Non-pigmented ciliary epithelial cell (primary cell): Measurements from ENCODE around the genes NPHP1 and POLR1B.

DNA sequence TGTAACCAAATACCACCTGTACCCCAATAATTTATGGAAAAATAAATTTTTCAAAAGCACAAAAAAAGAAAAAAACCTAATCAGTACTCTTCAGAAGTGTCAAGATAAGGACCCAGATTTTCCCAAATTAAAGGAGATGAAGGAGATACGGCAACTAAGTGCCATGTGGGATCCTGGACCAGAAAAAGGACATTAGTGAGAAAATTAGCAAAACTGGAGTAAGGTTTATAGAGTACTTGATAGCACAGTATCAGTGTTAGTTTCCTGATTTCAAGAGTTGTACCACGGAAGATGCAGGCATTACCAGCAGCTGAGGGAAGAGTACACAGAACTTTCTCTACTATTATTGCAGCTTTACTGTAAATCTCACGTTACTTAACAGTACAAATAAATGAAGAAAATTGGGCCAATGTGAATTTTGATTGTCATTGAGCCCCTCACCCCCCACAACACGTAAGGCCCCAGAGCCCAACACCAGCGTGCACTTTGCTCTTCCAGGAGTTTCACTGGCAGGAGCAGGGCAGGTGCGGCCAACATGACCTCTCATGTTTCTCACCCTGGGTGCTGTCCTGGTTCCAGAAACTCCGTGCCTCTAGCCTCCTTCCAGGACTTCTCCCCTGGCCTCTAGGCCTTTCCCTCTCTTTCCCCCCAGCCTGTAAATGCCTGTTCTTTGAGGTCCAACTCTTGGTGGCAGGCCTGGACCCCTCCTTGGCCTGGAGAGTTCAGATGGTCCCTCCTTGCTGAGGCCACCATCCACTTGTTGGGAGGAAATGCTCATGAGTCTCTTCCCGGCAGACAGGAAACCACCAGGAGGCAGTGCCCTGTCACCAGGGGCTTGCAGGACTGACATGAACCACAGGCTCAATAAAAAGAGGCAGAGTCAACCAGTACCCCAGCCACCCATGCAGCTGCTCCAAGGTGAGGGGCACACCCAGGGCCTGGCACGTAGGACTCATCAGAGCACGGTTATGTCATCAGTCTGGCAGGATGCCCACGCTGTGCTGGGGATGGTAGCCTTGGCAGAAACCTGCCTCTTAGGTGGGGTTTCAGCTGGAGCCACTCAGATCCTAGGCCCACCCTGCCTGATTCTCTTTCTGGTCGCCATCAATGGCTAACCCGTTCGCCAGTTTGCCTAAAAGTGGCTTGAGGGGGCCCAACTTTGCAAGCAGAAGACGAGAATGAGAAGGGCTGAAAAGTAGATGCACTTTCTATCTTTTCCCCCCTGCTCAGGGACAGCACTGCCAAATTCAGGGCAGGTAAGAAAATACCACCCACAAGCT lies 1.6 kb downstream of the MALL start:
- RRBS: no CpG with 5 or more reads among the region's 15 CpGs

- RRBS: no CpG with 5 or more reads among the region's 2 CpGs
These were observed 40.8 kb upstream of the MALL start for GRCh38 chr2:110156408-110156840.

DNA sequence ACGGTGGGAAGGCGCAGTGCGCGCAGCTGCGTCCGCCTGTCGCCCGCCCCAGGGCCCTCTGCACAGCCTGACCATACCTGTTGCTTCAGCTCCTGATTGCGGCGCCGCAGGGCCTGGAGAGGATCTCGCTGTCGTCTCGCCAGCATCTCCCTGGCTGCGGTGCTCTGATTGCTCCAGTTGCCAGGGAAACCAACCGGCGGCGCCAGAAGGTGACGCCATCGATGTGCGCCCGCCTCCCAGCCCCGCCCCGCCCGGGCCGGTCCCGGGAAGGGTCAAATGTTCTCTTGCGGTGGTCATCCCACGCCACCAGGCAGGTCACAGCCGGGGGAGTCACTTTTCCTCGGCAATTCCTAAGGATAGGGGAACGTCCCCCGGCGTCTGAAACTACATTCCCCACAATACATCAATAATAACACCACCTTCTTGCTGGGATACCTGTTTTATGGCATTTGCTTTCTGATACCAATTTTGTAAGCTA lies at the start of gene NPHP1:
Gene NPHP1 (minus strand): TSS at position 191 of the 478 bp plus-strand sequence.
- RRBS: 2% methylated on average over 14 of the region's 34 CpGs

GRCh38 chr2:110219334-110219828 lies 7.0 kb upstream of the MTLN start:
- RRBS: no CpG with 5 or more reads among the region's 1 CpG

DNA sequence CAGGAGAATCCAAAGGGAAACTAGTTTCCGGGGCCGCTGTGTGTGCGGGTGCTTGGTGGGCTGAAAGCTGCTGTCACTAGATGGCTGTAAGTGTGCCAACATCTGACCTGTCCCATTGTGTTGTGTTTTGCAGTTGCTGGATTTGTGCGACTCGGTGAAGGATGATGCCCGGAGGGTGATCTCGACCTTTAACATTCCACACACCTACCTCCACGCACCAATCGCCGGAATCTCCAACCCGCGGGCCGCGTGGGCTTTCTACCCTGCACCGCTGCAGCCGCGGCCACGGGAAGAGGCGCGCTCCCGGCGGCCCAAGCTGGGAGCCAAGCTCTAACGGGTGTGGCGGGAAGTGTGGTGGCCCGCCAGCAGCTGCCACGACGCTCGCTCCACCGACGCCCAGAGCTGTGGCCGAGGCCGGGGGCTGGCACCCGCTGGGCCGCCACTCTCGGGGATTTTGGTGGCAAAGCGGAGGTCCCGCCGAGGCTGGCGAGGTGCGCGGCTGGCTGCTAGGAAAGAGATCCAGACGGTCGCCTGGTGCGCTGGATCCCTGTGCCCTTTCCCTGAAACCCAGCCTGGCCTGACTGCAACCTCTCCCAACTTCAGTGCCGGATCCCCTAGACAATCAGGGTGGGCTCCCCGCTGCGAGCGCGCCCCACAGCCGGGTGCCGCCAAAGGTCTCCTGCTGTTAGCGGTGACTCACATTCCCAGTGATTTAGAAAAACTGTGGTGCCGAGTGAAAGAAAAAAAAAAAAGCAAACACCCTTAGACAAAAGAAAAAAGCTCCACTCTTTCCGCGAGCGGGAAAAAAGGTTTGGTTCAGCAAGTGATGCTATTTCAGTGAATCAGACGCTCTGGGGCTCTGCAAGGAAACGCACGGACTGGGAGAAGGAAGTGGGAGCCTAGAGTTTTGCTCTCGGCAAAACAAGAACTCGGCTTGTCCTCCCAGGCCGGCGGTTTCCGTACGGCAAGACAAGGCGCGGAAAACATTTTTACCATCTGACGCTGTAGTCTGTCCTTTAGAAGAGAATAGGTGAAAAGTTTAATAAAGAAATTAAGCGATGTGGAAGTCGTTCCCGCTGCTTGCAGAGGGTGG lies 2.9 kb upstream of the BCL2L11 start:
- RRBS: 1% methylated on average over 27 of the region's 71 CpGs

DNA sequence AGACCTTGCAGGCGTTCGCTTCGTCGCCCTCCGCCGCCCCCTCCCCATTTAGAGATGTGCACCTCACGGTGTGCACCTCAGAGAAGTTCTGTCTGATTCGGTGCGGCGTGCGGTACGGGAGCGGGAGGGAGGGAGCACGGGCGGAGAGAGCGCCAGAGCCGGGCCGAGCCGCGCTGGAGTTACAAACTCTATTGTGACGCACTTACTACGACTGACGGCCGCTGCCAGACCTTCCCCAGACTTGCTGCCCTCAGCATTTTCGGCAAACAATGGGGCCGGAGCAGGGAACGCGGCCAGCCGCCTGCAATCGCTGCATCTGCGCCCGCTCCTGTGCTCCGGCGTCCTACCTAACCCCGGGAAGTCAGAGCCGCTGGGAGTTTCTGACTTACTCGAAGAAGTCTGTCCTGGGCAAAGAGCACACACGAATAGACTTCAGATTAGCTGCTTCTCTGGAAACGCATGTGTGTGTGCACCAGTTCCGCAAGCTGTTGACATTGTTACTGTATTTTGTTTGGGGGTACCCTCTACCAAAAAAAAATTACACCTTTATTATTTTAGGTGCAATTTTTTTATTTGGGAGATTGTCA lies 2.4 kb downstream of the BCL2L11 start:
- RRBS: 6% methylated on average over 12 of the region's 40 CpGs

- RRBS: no CpG with 5 or more reads among the region's 3 CpGs
These were observed 58.2 kb downstream of the BCL2L11 start for GRCh38 chr2:111178952-111179347.

DNA sequence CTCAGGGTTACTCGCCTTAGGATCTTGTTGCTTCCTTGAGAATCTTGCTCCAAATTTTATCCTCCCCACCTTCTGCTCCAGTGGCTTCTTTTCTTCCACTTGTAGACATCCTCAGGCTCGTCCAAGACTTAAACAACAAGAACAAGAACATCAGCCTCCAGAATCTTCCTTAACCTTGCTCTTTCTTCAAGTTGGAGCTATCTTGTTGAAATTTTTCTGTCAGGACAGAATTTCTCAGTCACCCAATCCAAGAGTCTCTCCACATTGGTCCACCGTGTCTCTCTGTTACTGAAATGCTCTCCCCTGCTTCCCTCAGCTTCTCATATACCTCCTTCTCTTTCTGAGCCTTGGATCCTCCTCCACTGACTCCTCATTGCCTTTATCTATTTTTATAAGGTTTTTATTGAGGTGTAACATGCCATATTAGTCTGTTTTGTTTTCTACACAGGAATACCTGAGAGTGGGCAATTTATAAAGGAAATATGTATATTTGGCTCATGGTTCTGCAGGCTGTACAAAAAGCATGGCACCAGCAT lies 113.0 kb downstream of the BCL2L11 start:
- RRBS: no CpG with 5 or more reads among the region's 3 CpGs

- RRBS: no CpG with 5 or more reads among the region's 10 CpGs
These were observed 359.5 kb downstream of the BCL2L11 start for GRCh38 chr2:111480056-111480825.

GRCh38 chr2:111633845-111634530 lies 250.0 kb downstream of the ANAPC1 start:
- RRBS: no CpG with 5 or more reads among the region's 3 CpGs

DNA sequence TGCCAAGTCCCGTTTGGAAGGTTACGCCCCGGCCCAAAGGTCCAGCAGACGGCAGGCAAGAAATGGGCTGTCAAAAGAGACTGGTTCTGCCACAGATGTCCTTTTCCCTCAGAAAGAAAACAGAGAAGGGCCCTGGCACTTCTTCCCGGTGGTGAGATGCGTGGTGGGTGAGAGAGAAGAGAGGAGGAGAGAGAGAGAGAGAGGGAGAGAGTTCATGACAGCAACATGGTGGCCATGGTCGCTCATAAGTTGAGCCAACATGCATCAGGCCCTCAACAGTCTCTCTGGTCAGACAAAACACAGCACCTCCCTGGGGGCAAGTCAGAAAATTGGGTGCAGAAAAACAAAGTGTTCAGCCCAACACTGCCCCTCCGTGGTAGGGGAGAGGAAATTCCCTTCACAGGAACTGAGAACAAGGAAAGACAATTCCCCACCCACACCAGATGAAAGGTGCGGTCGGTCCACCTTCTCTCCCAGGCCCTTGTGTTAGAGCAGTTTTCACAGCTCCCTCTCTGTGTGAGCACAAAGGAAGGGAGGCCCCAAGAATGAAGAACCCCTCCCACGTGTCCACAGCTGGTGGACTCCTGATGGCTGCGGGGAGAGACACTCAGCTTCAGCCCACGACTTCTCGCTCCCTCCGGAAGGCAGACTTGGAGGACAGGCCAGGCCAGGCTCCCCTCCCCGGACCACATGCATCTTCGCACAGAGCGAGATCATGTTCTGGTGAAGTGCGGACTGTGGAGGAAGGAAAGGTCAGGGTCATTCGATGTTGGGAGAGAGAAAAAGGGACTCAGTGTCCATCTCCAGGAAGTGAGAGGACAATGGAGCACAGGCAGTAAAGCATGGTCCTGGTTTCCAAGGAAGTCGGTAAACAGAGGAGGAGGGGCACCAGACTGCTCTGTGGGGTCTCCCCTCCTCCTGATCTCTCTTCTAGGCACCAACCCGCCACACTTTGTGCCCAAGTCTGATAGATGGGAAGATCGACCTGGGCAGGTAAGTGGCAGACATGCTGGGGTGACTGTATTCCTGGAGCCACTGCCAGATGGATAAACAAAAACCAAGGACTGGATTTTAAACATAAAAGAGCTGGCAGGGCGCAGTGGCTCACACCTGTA lies 181.7 kb downstream of the ANAPC1 start:
- RRBS: 76% methylated on average over 2 of the region's 24 CpGs

GRCh38 chr2:111705549-111706401 lies 178.2 kb downstream of the ANAPC1 start:
- RRBS: no CpG with 5 or more reads among the region's 9 CpGs

DNA sequence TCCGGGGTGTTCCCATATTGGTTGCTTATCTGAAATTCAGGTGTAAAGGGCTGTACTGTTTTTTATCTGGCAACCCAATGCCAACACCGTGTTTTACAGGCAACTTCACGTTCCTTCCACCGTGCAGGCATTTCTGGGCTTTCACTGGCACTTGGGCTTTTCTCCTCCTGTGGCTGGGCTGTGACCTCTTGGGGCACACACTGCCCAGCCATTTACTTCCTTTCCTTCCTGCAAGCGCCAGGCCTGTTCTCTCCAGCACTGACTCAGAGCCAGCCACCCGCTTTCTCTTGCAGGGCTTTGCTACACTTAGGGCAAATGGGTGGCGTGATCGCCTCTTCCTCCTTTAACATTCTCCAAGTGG lies 21.7 kb downstream of the MERTK start:
- RRBS: no CpG with 5 or more reads among the region's 8 CpGs

DNA sequence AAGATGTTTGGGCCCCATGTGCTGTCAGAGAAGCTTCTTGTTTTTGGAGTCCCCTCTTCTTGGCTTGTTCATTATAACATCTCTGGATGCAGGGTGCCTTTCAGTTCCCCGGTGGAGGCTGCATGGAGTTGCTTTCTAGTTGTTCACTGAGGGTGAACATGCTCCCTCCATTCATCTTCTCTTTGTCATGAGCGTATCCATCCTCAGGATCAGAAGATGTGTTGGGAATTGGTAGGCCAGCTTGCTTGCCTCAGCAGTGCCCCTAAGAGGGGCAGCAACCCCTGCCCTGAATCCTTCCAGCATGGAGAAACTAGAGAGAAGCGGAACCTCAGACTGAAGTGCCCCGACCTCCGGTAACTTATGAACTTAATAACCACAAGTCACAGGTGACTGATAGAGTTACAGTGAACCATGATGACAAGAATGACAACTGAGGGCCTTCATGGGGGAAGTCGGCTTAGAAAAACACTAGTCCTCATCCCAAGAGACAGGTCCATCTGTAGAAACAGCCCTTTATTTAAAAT lies 42.6 kb upstream of the TMEM87B start:
- RRBS: no CpG with 5 or more reads among the region's 6 CpGs

- RRBS: no CpG with 5 or more reads among the region's 20 CpGs
These were observed 262 bp upstream of the TMEM87B start for GRCh38 chr2:112054907-112055106.

- RRBS: no CpG with 5 or more reads among the region's 1 CpG
These were observed 22.6 kb downstream of the TMEM87B start for GRCh38 chr2:112077604-112078103.

DNA sequence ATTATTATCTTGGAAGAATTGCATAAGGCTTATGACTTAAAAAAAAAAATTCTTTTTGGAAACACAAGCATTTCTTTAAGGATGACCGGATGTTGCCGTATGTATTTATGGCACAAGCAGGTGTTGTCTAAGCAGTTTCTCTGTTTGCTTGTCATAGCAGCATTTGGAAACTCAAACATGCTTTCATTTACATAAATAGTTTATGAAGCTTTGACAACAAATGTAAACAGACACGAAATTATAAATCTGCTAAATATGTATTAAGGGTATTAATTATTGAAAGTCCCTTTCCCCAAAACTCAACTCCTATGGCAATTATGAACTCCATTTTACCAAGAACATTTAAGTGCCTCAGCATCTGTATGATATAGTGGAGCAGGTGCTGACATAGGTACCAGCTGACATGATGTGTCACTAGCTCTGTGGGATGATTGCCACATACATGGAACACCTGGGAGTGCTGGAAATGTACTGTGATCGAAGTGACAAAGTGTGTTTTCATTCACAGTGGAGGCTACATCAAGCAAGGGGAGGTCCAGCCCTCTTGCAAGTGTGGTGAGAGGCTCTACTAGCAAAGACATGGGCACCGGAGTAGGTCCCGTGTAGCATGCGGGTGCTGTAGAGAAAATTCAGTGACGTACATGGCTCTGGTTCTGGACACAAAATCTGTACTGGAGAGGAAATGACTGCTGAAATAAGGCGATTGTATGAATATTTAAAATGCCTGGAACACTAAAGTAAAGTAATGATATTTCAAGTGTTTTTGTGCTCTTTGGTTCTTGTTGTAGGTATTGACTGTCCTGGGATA lies 10.4 kb upstream of the POLR1B start:
- RRBS: no CpG with 5 or more reads among the region's 9 CpGs

DNA sequence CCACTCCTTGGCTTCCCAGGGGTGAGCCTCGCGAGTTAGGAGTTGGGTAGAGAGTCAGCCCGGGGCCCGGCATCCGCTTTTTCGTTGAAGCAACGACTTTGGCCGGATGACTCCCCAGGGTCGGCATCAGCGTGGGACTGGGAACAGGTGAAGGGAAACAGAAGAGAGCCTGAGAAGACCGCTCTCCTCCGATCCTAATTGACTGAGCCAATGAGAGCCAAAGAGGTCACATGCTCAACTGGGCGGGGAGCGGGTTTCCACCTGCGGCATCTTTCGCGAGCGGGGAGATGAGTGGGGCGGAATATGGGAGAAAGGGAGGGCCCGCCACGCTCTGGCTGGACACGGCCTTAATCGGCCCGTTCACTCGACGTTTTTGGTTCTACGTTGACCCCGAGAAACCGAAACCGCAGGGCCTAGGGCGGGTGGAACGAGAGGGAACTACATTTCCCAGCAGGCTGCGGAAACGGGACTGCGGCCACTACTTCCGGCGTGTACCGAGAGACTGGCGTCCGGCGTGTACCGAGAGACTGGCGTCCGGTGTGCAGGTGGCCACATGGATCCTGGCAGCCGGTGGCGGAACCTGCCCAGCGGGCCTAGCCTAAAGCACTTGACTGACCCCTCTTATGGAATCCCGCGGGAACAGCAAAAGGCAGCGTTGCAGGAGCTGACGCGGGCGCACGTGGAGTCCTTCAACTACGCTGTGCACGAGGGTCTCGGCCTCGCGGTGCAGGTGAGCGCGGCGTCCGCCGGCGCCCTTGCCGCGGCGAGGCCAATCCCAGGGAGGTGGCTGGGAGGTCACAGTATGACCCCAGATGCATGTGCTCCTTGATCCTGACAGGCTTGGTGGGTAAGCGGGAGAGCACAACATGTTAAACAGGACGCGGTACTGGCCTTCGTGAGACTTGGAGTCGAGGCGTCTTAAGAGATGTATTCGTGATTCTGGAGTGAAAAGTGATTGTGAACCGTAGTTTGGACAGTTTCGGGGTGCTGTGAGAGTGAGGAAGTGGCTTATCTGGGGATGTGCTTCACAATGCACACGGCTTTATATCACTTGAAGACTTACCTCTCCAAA lies at the start of gene POLR1B:
Gene POLR1B (plus strand): TSS at position 524 of the 1,072 bp plus-strand sequence.
- RRBS: 0% methylated on average over 3 of the region's 78 CpGs

DNA sequence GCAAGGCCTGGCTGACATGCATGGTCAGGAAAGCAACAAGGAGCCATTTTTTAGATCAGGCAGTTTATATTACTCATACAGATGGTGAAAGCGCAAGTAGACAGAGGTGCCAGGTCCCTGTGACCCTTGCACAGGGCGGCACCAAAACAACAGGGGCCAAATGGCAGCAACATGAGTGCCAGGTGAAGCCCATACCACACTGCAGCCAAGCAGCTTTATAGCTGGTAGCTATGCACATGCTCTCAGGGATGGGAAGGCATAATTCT lies 22.2 kb downstream of the CHCHD5 start:
- RRBS: no CpG with 5 or more reads among the region's 2 CpGs

DNA sequence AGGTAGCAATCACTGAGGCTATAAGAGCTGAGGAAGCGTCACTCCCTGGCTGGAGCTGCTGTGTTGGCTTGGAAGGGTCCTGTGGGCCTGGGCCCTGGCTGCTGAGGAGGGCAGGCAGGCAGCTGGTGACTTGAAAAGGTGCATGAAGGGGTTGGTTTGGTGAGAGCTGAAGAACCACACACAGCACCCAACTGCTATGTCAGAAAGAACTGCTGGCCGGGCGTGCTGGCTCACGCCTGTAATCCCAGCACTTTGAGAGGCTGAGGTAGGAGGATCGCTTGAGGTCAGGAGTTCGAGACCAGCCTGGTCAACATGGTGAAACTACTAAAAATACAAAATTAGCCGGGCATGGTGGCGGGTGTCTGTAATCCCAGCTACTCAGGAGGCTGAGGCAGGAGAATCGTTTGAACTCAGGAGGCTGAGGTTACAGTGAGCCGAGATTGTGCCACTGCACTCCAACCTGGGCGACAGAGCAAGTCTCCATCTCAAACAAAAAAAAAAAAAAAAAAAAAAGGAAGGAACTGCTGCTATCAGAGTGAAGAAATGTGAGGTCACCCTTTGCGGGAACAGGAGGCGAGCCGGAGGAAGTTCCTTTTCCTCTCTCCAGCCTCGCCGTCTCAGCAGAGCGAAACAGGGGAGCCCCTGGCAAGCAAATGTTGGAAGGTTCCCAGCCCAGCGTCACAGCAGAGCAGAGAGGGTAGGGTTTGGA lies 28.2 kb downstream of the SLC20A1 start:
- RRBS: no CpG with 5 or more reads among the region's 18 CpGs